SK-MEL-5 (cell line): ENCODE measurements around a stretch of chr6.

DNA sequence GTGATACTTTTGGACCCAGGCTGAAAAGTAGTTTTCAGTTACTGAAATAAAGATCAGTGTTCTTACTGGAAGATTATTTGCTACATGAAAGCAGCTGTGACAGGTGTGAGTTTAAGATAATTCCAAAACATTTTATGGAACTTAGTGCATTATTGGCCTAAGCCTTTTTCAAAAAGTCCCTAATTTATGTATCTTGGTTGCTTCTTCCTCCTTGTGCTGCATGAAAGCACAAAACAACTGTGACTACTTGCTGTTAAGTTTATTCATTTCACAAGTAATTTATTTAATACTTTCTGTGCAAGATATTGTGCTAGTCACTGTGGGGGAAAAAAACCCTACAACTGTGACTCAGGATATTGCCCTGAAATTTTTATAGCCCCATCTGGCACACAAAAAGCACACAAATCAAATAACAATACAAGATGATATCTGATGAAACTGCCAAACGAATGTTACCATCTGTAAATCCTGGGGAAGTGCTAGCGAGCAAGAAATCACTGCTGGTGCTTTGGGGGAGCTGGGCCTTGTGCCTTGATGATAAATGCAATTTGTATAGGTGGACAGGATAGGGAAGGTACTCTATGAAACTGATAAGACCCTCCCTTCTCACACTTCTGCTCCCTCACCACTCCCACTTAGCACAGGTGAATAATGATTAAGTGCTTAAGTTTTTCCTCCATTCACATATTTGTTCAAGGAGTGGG, 115.5 kb downstream of the RTN4IP1 start:
RAMPAGE:
- cytosol, long total RNA: no peak
- long total RNA: no peak
- nucleus, long total RNA: no peak

GRCh38 chr6:106561056-106561505, 68.2 kb downstream of the RTN4IP1 start:
RAMPAGE:
- cytosol, long total RNA: no peak
- long total RNA: no peak
- nucleus, long total RNA: no peak

RAMPAGE:
- cytosol, long total RNA: no peak
- long total RNA: no peak
- nucleus, long total RNA: no peak
Observed at GRCh38 chr6:106630122-106630933, 950 bp downstream of the QRSL1 start.

DNA sequence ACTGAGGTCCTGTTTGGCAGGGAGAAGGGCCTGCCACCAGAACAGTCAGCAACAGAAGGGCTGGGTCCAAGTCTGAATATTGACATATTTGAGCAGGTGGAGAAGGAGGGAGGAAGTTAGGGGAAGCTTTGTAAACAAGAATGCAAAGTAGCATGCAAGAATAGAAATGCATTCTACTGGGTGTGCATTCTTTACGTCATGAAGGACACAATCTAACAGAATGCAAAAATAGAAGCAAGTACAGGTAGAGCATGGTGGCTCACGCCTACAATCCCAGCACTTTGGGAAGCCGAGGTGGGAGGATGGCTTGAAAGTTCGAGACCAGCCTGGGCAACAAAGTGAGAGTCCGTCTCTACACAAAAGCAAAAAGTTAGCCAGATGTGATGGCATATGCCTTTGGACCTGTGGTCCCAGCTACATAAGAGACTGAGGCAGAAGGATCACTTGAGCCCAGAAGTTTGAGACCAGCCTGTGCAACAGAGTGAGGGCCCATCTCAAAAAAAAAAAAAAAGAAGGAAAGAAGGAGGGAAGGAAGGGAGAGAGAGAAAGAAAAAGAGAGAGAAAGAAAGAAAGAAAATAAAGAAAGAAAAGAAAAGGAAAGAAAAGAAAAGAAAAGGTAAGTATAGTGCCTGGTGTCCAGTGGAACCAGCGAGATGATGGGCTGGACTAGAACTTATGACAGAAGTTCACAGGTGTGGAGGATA, 100.7 kb downstream of the QRSL1 start:
RAMPAGE:
- cytosol, long total RNA: no peak
- long total RNA: no peak
- nucleus, long total RNA: no peak

RAMPAGE:
- cytosol, long total RNA: no peak
- long total RNA: no peak
- nucleus, long total RNA: no peak
Observed at GRCh38 chr6:106735149-106735578, 105.8 kb downstream of the QRSL1 start.

DNA sequence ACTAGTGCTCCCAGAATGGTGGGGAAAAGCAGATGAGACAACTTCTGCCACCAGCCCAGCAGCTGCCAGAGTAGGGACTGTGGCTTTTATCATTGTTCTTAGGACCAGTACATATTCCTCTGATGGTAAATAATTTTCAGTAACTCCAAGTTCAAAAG, 112.3 kb downstream of the QRSL1 start:
RAMPAGE:
- cytosol, long total RNA: no peak
- long total RNA: no peak
- nucleus, long total RNA: no peak

GRCh38 chr6:106888091-106888848, 86.3 kb downstream of the CD24 start:
RAMPAGE:
- cytosol, long total RNA: no peak
- long total RNA: no peak
- nucleus, long total RNA: no peak

DNA sequence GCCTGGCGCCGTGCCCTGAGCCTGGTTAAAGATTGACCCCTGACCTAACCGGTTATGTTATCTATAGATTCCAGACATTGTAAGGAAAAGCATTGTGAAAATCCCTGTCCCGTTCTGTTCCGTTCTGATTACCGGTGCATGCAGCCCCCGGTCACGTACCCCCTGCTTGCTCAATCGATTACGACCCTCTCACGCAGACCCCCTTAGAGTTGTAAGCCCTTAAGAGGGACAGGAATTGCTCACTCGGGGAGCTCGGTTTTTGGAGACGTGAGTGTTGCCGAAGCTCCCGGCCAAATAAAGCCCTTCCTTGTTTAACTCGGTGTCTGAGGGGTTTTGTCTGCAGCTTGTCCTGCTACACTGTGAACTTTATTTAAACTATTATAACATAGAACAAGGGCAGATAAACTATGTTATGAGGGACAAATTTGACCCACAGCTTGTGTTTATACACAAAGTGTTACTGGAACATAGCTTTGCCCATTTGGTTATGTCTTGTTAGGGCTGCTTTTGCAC, 49.6 kb downstream of the CD24 start:
RAMPAGE:
- cytosol, long total RNA: no peak
- long total RNA: no peak
- nucleus, long total RNA: no peak

DNA sequence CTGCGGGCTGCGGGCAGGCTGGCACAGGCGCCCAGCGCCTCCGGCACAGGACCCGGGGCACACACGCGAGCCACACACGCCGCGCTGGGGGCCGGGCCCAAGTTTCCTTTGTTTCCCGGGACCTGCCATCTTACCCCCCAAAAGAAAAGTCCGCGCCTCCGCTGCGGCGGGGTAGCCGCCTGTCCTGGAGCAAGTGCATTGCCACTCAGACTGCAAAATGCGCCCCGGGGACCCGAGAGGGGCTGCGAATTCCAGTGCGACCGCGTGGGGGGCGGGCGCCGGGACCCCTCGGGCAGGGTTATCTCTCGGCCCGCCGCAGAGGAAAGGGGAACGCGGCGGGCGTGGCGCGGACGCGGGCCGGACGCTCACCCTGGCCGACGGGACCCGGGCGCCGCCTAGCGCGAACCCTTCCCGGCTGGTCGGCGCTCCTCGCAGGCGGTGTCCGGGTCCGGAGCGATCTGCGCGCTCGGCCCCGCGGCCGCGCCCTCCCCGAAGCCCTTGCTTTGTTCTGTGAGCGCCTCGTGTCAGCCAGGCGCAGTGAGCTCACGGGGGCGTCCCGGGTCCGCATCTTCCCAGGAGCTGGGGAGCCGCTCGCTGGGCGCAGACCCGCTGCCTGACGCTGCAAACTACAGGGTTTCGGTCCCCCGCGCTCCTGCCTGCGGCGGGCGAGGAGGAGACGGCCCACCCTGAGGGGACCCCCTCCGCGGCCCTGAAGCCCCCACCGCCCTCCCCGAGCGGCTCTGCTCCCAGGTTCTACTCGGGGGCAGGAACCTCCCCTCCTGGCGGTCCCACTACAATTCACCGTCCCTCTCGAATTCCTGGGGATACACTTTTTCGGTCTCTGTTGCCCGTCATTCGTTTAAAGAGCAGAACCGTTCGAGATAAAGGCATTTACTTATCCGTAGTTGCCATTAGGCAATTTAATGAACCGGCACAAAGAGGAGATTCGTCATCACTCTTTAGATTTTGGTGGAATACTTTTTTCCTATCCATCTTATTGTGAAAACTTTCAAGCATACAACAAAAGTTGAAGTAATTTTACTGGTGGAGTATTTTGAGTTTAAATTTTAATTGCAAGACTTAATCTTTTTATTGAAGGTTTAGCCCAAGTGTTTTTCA, 830 bp upstream of the CD24 start:
RAMPAGE:
- cytosol, long total RNA: no peak
- long total RNA: no peak
- nucleus, long total RNA: no peak

DNA sequence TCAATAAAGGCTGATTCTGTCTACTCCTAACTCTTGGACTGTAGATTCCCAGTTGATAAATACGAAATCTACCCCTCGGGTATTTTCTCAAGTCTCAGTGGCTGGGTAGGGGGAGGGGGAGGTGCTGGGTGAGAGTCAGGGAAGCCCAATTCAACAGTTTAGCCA, 703 bp upstream of the BEND3 start:
RAMPAGE:
- cytosol, long total RNA: no peak
- long total RNA: no peak
- nucleus, long total RNA: no peak

GRCh38 chr6:107129164-107129915, 14.0 kb upstream of the BEND3 start:
RAMPAGE:
- cytosol, long total RNA: no peak
- long total RNA: no peak
- nucleus, long total RNA: no peak

GRCh38 chr6:107169048-107169567, 53.8 kb upstream of the BEND3 start:
RAMPAGE:
- cytosol, long total RNA: no peak
- long total RNA: no peak
- nucleus, long total RNA: no peak

RAMPAGE:
- cytosol, long total RNA: no peak
- long total RNA: no peak
- nucleus, long total RNA: no peak
Observed at GRCh38 chr6:107221836-107222035, 106.4 kb upstream of the BEND3 start.

GRCh38 chr6:107490900-107491609, 1.1 kb downstream of the SOBP start:
RAMPAGE:
- cytosol, long total RNA: no peak
- long total RNA: no peak
- nucleus, long total RNA: no peak

RAMPAGE:
- cytosol, long total RNA: no peak
- long total RNA: no peak
- nucleus, long total RNA: no peak
Observed at GRCh38 chr6:107816751-107817529, 7.2 kb downstream of the SCML4 start.

DNA sequence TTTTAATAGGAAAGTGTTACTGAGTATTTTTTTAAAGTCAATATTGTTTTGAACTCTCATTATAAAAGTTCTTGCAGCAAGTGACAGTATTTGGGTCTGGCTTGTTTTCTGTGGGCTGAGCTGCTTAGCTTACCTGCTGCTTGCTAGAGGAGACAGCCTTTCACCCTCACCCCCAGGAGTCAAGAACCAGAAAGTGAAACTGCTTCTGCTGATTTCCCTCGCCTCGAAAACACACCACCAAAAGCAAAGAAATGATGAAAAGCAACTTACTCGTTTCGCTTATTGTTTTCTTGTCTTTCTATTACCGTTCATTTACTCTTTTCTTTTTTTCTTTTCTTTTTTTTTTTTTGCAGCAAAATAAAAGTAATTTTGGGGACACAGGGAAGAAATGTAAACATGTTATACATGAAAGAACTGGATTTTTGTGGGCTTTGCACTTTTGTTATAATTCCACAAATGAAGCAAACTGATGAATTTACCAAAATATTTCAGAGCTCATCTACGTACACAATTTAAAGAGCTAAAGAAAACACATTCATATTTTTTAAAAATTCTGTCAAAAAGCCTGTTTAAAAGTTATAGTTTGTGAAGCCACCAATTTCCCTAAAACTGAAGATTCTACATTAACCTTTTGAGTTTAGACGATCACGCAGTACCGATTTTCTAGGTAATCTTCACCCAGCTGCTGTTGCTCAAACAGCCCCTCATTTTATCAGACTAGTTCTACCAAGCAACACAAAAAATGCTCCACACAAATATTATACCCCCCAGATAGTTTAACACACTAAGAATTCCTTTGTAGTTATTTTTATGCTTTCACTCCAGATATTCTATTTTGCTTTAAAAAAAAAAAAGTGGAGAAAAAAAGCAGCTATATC, 1.7 kb downstream of the SCML4 start:
RAMPAGE:
- cytosol, long total RNA: no peak
- long total RNA: no peak
- nucleus, long total RNA: no peak

DNA sequence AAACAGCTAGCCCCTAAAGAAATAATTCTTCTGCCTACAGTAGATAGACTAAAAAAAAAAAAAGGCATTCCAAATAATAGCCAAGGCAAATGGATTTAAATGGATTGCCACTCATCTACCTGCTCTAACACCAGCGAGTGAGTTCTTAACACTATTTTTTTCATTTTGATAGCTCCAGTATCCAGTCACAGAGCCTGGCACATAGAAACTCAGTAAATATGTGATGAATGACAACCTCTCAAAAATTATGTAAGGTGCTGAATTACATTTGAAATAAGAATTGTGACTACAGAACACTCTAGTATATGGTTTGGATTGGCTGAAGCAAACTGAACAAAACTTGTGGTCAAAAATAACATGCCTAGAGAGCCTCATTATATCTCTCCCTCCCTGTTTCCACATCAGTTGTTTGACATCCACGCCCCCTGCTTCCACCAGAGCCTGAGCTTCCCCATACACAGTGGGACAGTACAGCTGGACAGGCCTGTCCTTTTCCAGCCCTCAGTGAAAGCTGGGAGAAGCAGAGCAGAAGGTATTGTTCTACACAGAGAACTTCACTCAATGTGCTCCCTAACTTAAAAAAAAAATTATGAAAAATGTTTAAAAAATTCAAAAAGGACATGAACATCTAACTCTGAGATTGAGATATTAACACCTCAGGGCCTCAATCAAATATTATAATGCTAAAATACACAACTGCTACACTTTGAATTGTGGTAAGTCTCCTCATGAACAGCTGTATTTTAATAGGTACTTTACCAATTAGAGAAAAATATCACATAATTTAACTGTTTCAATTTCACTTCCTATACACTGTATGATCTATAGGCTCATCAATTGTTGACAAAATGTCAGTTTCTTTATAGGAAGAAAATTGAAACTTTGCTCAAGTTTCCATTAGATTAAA, 44.8 kb upstream of the SCML4 start:
RAMPAGE:
- cytosol, long total RNA: no peak
- long total RNA: no peak
- nucleus, long total RNA: no peak

GRCh38 chr6:107869705-107870262, 45.7 kb upstream of the SCML4 start:
RAMPAGE:
- cytosol, long total RNA: no peak
- long total RNA: no peak
- nucleus, long total RNA: no peak

DNA sequence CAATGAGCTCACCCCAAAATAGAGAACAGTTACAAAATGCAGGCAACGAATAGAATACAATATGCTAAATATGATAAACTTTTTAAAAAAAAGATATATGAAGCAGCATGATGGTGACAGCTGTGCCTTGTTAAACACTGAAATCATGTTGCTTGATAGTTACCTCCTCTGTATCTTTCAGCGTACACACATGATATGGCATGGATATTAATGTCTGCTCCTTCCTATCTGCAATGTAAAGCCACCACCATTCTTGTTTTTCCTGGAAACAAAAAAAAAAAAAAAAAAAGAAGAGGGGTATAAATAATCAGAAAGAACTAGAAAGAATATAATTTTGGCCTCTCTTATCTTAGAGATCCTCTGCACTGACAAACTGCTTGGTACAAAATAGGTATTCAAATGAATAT, 52.3 kb upstream of the SCML4 start:
RAMPAGE:
- cytosol, long total RNA: no peak
- long total RNA: no peak
- nucleus, long total RNA: no peak

DNA sequence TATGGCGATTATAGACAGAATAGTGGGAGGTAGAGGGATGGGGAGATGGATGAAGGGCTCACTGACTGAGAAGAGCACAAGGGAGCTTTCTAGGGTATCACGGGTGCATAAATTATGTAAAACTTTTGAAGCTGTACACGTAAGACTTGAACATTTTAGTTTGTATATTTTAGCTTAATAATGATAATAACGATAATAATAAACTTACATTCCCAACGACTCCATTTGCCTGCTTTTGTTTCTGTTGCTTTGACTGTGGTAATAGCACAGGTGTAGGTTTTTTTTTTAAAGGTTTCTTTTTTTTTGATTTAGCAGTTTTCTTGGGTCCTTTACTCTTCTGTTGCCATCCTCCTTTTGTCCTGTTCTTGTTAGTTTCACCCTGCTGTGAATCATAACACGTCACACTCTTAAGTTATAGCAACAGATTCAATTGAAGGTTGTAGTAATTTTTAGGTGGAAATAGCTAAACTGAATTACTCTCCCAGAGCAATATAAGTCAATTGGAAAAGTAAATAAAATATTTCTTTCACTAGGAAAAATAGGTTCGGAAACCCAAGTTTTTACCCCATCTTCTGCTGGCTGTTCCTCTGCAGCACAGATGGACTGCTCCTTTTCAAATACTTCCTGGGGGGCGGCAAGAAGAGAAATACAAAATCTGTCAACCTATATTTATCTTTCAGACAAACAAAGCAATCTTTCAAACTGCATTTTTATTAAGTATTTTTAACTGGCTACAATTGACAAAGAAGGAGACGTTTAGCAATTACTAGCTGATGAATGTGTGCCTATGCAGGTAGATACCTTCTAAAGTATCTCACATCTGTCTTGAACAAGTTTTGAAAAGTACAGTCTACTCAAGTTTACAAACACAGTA, 64.5 kb downstream of the SEC63 start:
RAMPAGE:
- cytosol, long total RNA: no peak
- long total RNA: no peak
- nucleus, long total RNA: no peak